ENCODE results near the gene GEMIN4.

DNA sequence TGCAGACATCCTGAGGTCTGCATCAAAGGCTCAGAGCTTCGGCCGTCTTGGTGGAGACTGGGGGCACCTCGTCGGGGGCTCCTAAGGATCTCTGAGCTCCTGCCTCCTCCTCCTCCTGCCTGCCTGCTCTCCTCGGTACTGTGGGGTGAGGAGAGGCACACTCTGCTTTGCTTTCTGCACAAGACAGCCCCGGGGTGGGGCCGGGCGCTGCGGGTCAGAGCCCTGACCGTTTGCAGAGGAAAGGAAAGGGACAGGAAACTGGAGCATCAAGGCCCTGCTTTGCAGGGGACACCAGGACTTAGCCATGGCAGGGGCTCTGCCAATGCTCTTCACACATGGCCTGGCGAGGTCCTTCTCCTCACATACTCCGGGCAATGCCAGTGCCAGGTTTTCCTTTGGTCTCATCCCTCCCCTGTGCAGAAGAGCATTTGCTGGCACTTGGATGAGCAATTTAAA, 23.7 kb upstream of the DOC2B start:
- RRBS: no CpG with 5 or more reads among the region's 12 CpGs

- RRBS: no CpG with 5 or more reads among the region's 13 CpGs
Observed at GRCh38 chr17:259655-260097, 78.2 kb upstream of the DOC2B start.

DNA sequence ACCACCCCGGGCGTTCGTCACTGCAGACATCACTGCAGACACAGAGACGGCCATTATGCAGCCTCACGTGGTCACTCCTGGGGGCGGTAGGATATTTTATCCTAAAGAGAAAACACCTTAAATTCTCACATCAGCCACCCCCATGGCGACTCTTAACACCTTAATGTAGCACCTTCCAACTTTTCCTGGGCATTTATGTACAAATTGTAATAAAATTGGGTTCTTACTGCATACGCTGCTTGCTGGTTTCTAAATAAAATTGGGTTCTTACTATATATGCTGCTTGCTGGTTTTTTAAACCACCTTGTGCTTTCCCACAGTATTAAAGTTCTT, 19.4 kb downstream of the RPH3AL start:
- RRBS: no CpG with 5 or more reads among the region's 8 CpGs

- RRBS: no CpG with 5 or more reads among the region's 7 CpGs
Observed at GRCh38 chr17:418350-418697, 8.2 kb downstream of the C17orf97 start.

DNA sequence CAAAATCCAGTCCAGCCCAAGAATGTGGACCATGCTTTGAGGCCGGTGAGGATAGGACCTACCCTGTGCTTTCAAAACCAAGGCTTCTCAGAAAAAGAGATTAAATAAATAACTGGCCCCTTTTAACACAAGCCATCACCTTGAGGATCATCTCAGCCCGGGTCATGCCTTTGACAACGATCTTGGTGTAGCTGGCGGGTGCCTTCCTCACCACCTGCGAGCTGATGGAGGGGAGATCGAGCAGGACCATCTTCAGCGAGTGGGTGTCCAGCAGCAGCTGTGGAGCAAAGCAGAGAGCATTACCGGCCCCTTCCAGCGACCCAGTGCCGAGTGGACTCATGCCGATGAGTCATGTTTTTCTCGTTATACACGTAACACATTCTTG, 111.3 kb downstream of the C17orf97 start:
- RRBS: no CpG with 5 or more reads among the region's 13 CpGs

DNA sequence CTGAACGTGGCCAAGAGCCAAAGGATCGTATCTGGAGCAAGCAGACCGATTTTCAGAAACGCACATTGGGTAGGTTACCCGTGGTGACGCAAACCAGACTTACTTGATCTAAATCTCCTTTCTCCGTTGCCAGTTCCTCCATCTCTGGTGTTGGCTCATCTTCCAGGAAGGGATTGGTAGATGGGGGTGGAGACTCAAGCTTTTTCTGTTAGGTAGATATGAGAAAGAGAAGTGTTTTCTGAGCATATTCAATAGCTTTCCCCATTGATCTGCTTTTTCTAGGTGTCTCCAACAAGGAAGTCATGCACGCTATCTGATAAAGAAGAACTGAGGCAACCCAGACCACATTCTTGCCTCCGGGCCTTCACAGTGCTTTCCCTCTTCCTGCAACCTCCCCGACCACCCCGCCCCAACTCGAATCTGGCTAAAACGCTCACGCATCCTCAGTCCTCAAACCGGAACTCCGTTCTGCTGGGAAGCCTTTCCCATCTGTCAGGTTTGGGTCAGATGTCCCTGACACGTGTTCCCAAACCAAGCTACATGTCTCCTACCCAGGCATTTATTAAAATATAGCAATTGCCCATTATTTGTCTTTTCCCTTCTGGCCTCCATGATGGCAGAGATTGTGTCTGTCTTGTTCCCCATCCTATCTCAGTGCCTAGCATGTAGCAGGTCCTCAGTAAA, 112.8 kb downstream of the VPS53 start:
- RRBS: 100% methylated on average over 3 of the region's 17 CpGs

- RRBS: no CpG with 5 or more reads among the region's 7 CpGs
Observed at GRCh38 chr17:615151-615726, 99.4 kb downstream of the VPS53 start.

- RRBS: no CpG with 5 or more reads among the region's 5 CpGs
Observed at GRCh38 chr17:637400-638323, 77.0 kb downstream of the VPS53 start.

DNA sequence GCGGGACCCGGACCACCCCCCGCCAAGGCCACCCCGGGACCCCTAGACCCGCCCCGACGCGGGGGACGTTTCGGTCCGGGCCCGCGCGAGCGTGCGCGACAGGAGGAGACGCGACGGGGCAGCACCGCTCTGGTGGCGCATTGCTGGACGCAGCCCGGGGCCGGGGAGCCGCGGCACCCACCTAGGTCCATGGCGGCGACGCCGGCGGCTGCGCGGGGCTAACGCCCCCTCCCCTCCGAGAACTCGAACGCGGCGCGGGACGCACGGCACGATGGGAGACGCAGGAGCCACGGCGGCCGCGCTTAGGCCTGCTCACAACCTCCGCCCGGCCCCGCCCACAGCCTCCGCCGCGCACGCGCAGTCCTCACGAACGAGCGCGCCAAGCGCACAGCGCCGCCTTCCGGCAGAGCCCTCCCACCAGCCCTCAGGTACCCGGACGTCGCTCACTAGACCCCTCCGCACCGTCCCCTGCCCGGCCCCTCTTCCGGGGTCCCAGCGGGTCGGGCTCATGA, at the start of gene GEMIN4:
Gene GEMIN4 (minus strand): TSS at position 313 of the 512 bp plus-strand sequence.
- RRBS: 2% methylated on average over 43 of the region's 74 CpGs

- RRBS: no CpG with 5 or more reads among the region's 11 CpGs
Observed at GRCh38 chr17:760306-760840, 8.3 kb upstream of the GEMIN4 start.

DNA sequence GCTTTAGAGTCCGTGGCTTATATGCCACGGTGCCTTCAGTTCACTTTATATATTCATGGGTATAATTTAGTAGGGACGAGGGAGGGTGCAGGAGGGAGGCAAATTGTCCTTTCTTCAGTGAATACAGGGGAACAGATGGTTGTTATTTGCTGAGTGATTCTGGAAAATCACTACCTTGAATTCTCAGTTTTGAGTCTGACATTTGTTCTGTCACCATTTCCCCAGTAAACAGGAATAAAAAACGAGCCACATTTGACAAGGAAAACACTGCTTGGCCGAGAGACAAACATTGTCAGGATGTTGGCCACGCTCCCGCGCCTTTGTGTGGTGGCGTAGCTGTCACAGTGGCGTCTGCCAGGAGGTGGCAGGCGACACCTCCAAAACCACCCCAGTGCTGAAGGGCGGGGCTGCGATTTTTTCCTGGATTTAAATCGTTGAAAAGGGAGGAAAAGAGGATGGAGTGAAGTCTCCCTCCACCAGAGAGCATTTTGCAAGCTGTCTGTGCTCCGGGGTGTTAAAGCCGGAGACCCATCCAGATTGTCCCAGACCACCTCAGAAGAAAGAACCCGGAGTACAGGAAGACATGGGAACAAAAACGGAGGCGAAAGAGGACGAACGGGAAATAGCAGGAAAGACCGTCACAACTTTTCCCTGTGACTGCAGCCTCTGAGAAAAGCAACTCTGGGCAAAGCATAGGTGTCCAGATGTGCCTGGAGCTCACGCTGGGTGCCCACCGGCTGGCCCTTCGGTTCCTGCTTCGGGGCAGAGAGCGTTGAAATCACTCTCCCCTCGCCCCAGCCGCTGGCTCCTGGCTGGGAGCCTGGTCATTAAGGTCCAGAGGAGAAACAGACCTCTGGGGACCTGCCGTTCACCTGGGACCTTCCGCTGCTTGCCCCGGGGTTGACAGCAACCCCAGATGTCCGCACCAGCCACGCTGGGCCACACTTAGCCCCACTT, 12.8 kb downstream of the MRM3 start:
- RRBS: no CpG with 5 or more reads among the region's 34 CpGs

GRCh38 chr17:880074-881346, 98.4 kb downstream of the MRM3 start:
- RRBS: 85% methylated on average over 7 of the region's 27 CpGs

- RRBS: 92% methylated on average over 5 of the region's 34 CpGs
Observed at GRCh38 chr17:1003747-1004734, 7.1 kb downstream of the TIMM22 start.

DNA sequence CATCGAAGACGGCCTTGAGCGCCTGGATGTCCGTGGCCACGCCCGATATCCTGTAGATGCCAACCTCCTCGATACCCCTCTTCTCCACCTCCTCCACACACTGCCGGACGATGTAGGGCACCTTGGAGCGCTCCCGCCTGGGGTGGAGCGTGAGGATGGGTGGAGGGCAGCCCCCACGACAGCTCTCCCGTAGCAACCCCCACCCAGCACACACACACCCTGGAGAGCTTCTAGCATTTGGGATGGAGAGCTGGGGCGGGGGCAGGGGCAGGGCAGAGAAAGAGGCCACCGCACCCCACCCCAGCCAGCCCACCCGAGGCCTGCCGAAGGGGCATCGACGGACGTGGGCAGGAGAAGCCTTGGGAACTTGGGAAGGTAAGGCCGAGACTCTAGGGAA, 14.9 kb downstream of the TIMM22 start:
- RRBS: no CpG with 5 or more reads among the region's 22 CpGs

DNA sequence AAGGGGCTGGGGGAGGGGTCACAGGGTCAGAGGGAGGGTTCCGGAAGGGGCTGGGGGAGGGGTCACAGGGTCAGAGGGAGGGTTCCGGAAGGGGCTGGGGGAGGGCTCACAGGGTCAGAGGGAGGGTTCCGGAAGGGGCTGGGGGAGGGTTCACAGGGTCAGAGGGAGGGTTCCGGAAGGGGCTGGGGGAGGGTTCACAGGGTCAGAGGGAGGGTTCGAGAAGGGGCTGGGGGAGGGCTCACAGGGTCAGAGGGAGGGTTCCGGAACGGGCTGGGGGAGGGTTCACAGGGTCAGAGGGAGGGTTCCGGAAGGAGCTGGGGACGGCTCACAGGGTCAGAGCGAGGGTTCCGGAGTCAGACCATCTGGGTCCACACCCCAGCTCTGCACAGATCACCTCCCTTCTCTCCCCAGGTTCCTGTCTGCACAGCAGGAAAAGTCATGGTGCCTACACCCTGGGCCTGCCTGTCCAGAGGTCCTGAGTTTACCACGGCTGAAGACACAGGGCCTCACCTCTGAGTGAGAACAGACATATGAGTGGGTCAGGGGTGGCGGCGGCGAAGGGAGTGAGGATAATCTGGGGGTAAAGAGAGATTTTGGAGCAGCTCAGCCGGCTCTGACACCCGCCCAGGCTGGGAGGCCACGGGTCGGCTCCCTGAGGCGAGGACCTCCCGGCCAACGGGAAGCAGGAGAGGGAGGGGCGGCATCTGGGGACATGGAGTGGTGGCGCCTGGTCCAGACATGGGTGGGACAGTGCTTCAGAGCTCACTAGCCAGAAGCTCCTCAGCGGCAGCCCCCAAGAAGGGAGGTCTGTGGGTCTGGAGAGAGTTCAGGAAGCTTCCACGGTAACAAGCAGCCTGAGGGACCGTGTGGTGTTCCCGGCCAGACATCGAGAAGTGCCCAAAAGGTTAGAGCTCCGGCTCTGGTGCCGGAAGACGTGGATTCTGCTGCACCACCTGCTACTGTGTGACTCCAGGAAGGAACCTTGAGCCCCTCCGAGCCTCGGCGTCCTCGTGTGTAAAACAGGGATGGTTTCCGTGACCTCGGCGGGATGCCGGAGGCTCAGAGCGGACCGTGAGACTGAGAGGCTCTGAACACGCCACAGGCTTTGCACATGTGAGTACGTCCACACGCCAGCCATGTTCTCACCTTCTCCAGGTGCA, 56.6 kb downstream of the TIMM22 start:
- RRBS: 94% methylated on average over 9 of the region's 45 CpGs

- RRBS: 83% methylated on average over 8 of the region's 39 CpGs
Observed at GRCh38 chr17:1087105-1088283, 90.6 kb downstream of the TIMM22 start.

DNA sequence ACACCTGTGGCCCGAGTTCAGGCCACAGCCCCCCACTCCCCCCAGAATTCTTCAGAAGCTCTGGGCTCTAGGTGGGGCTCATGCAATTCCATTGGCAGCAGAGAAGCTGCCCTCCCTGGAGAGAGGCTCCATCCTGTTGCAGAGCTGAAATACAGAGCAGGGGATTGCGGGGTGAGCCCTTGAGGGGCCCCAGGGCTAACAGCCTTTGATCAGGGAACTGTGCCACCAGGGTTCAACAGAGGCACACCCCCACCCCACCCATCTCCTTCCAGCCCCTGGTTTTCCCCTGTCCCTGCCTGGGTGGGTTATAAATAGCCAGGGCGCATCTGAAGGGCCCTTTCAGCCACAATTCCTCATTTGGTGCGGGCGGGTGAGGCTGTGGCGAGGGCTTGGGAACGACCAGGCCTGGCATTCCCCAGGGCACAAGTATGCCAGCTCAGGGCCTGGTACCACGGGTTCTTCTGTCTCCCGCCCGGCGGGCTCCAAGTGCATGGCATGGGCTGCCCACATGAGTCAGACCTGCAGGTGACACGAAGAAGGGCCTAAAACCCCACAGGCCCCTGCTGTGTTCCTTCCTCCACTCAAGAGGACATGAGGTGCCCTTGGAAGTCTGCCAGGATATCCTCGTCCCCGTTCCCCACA, 69.1 kb downstream of the ABR start:
- RRBS: no CpG with 5 or more reads among the region's 14 CpGs

DNA sequence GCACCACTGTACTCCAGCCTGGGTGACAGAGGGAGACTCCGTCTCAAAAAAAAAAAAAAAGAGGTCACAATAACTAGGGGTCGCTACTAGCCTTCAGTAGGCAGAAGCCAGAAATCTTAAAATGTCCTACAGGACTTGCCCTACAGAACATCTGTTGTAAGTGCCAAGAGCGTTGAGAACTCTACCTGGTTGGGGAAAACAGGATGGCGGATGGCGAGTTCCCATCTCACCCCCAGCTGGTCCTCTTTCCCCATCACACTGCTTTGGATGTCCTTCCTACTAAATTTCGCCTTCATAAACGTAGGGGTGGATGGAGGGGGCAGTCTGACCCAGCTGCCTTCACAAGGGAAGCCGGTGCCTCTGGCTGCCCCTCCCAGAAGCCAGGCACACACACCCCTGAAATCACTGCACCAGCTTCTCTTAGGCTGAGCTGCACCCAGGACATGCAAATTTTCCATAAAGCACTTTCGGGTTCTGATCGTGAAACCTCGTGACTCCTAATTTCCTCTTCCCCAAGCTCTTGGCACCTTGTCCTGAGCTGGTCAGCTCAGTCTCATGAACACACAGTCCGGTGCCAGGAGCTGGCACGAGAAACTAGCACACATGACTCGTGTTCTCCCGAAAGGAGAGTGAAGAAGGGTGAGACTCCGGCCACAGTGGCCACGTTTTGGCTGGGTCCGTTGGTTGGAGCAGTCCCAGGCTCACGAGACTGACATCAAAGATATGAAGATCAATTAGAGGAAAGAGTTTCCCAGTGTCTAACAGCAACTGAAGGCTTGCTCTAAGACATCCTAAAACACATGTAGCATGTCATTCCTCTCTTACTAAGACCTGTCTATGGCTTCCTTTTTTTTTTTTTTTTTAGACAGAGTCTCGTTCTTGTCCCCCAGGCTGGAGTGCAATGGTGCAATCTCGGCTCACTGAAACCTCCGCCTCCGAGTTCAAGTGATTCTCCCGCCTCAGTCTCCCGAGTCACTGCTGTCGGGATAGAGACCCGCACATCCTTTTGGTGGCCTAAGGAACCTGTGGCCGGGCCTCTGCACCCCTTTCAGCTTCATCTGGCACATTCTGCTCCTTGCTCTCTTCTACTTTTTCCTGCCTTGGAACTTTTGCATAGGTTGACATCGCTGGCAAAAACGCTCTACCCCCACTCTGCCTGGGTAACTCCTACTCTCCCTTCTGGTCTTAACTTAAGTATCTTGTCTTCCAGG, 9.1 kb upstream of the ABR start:
- RRBS: 65% methylated on average over 4 of the region's 30 CpGs

DNA sequence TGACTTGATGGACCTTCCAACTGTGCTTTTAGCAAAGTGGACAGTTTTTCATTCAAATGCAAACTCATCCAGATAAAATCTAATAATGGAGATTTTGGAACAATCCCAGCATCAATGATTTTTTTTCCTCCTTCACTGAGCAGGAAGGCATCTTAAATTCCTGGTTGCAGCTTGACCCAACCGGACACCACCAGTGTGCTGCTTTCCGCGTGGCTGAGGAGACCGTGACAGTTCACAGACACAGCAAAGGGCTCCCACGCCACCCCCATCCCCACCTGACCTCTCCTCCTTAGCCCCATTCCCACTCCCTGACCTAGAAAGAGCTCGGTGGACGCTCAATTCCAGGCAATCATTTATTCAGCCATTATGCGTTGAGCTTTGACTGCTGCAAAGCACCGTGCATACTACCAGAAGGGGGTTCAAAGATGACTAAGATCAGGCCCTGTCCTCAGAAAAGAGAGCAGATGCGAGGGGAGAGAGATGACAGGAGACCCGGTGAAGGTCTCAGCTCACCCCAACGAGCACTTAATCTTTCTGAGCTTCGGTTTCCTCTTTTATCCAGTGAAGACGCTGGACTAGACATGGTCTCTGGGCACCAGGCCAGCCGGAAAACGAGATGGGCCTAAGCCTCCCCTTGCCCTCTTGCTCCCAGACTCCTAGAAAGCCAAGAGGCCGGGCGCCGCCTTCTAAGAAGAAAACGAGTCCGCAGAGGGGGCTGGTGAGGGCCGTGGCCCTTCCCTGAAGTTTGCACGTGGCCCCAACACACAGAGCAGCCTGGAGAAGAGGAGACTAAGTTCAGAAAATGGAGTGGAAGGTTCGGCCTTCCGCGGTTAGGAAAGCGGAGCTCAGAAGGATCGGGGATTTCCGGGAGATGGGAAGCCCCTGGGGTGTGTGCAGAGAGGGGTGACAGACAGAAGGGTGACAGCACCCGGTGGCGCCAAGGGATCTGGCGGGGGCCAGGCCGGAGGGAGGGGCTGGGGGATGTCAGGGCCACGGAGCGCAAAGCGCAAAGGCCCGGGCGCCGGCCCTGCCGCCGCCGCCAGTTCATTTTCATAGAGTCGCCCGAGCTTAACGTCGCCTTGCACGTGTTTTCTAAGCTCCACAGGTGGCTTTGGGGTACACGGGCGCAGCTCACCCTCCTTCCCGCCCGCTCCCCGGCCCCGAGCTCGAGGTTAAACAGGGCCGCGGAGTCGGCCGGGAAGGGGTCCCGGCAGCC, 42.3 kb upstream of the BHLHA9 start:
- RRBS: 3% methylated on average over 17 of the region's 59 CpGs

DNA sequence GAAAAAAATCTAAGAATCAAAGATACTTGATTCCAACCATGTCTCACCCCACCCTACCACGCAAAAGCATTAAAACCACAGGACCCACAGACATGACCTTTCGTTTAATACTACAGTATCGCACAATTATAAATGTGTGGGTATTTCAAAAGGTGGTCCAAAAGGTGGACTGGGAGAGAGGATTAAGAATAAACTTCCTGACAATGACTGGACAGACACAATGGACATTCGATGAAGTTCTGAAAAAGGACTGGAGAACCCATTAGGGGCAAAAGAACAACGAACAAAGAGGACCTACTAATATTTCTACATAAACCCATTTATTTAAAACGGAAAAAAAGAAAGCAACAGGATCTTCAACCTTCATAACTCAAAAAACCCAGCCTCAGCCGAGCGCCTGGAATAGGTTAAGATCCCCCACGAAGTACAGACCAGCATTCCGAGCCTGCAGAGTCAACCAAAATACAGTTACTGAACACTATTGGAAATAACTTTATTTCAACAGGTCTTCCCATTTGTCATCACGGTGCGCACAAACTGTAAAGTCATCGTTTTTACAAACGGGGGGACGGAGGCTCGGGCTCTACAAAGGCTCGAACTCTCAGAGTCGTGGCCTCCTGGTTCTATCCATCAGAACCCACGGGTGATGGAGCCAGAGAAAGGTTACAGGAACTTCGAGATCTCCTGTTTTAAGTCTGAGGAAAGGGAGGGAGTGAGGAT, 1.3 kb downstream of the YWHAE start:
- RRBS: no CpG with 5 or more reads among the region's 20 CpGs

All from GM19239 (cell line).